ENCODE data around the gene GALR1.

DNA sequence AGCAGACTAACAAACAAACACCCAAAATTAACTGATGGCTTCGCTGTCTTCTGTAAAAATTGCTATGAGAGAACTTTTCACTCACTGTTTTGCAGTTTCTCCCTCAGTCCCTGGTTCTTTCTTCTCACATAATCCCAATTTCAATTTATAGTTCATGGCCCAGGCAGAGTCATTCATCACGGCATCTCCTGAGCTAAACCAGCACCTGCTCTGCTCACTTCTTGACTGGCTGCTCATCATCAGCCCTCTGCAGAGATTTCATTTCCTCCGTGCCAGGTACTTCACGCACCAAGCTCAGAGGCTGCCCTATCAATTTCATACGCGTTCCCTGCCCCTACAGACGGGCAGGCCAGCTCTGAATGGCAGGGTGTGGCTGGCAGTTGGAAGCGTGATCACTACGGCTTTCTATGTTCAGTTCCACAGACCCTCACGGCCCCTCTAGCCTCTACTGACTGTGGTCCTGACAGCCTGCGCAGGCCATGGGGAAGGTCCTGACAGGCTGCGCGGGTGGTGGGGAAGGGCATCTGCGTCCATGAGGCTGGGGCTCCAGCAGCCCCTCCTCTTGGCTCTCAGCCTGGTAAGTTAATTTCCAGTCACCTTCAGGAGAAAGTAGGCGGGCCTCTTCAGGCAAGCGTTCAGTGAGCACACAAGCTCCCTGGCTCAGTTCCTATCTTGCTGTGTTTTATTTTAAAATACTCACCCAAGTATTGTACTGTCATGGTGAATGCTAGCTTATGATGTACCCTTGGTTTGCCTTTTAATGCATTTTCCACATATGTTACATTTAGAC is 154.7 kb downstream of the ZNF236 start:
- PRO-cap: bidirectional peak, plus-strand start at position 360 of the sequence, minus-strand start at position 249 of the sequence

GRCh38 chr18:76991077-76991875 is 141.3 kb downstream of the MBP start:
- PRO-cap: no peak

- PRO-cap: no peak
Measured at GRCh38 chr18:77012792-77013124, 119.8 kb downstream of the MBP start.

GRCh38 chr18:77013525-77014810 is 118.6 kb downstream of the MBP start:
- PRO-cap: unidirectional peak, plus-strand start at chr18:77013968

DNA sequence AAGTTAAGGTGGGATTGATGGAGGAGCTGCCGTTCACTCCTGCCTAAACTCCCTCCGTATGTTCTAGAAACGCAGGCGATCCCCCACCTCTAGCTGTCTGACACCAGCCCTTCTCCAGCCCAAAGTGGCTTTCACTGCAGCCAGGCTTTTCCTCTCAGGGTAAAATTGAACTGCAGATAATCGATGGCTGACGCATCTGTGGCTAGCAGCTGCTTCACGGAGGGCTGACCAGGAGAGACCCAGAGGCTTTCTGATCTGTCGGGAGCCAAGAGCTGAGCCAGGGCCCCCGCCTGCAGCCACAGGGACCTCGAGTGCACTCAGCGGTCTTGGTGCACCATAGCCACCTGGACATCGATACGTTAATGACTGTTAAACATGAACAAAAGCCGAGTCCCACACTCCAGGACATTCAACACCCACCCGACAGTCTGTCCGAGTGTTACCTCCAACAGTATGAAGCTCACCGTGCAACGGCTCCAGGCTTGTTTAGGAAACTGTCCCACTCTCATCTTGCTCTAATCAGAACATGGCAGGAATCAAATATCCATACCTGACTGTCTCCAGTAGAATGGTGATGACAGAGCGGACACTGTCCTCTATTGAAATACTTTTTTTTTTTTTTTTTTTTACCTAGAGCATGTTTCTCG is 107.4 kb downstream of the MBP start:
- PRO-cap: no peak

DNA sequence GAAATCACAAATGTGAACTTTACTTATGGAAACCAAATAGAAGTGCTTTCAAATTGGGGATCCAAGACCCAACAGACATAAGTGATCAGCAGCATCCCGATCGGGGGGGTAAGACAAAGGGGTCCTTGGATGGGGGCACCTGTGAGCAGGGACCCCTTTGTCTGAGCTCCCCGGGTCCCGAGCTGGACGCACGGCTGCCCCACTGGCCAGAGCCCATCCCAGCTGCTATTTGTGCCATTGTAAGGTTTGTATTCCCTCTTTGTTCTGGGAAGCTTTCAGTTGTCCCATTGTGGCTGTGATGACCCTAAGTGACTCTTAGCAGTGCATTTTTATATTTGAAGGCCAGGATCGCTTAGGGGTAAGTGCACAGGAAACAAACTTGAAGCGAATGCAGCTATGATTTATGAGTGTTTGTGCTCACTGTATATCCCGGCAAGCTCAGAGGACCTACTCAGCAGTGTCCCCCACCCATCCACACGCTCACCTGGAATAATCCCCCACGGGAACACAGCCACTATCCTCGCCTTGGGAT is 80.3 kb downstream of the MBP start:
- PRO-cap: no peak

DNA sequence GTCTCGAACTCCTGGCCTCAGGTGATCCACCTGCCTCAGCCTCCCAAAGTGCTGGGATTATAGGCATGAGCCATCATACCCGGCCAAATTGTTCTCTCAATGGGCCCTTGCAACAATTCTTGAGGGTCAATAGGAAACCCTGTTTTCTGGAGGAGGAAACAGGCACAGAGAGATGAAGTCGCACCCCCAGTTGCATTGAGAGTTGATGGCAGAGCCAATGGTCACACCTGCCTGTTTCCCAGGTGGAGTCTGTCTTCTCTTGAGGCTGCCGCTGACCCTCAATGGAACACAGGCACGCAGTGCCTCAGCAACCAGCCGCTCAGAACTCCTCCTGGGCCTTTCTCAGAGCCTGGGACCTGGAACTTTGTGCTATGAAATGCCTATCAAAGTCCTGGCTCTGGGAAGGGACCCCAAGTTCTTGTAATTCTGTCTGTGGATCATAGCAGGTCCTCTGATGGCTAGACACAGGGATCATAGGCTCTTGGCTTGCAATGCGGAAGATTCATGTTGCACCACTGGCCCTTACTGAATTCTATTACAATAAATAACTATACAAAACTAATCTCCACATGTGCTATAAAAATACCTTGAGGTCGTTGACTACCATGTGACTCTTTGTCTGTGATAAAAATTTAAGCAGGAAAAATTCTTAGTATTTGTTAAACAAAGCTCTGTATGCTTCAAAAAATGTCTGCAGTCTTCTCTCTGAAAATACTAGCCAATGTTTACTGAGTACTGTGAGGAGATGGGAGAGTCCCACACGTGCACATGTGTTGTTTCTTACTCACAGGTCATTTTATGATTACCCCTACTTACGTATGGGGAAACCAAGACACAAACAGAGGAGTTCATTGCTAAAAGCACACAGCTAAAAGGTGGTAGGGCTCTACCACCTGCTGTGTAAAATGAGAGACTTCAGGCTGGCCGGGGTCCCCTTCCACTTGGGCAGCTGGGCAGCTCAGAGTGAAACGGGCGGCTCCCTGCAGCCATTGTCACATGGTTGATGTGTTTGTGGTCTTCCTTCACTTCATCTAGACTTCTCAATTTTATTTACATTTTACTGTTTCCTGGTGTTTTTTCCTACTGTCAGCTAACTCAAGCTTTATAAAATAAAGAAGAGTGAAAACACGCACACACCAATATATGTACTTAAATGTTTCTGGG is 71.5 kb downstream of the MBP start:
- PRO-cap: no peak

DNA sequence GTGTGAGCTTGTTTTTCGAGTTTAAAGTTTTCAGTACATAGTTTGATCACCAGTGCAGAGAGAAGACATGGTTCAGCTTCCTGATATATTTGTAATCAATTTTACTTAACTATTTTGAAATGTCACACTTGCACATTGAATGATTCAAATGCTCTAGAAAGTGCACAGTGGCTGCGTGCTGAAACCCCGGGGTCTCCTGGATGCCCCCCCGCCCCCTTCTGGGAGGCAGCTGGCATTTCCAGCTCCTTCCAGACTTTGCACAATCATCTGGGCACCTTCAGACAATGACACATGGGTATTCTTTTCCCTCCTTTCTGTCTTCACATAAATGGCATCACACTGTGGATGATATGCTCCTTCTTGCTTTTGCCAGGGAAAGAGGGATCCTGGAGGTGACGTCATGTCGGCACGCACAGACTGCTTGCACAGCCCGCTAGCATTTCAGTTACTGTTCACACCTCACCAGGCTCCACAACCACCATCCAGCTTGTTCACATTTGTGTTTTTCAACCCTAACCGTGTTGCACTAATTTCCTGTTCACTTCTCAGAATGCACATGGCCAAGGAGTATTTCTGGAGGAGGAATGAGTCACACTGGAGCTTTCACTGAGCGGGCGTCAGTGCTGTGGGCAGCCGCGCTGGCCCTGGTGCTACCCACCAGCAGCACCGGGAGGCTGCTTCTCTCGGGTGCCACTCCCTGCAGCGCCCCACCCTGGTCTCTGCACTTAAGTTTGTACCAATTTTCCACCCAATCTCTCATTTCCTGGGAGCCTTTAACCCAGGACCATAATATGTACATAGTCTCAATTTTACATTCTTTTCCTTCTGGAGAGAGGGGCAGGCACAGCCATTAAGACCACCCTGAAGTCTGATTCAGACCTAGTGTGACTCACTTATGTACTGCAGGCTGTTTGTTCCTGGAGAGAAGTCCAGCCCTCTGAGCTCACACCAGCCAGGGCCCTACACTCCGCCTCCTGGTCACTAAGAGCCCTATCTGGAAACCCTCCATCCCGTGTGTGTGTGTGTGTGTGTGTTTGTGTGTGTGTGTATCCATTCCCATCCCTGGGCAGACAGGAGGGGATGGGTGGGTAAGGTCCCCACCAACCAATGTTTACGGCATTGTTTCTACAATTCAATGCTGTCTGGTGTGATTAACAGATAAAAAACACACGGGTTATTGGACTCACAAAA is 65.2 kb downstream of the MBP start:
- PRO-cap: no peak

- PRO-cap: no peak
Measured at GRCh38 chr18:77068313-77069187, 64.0 kb downstream of the MBP start.

DNA sequence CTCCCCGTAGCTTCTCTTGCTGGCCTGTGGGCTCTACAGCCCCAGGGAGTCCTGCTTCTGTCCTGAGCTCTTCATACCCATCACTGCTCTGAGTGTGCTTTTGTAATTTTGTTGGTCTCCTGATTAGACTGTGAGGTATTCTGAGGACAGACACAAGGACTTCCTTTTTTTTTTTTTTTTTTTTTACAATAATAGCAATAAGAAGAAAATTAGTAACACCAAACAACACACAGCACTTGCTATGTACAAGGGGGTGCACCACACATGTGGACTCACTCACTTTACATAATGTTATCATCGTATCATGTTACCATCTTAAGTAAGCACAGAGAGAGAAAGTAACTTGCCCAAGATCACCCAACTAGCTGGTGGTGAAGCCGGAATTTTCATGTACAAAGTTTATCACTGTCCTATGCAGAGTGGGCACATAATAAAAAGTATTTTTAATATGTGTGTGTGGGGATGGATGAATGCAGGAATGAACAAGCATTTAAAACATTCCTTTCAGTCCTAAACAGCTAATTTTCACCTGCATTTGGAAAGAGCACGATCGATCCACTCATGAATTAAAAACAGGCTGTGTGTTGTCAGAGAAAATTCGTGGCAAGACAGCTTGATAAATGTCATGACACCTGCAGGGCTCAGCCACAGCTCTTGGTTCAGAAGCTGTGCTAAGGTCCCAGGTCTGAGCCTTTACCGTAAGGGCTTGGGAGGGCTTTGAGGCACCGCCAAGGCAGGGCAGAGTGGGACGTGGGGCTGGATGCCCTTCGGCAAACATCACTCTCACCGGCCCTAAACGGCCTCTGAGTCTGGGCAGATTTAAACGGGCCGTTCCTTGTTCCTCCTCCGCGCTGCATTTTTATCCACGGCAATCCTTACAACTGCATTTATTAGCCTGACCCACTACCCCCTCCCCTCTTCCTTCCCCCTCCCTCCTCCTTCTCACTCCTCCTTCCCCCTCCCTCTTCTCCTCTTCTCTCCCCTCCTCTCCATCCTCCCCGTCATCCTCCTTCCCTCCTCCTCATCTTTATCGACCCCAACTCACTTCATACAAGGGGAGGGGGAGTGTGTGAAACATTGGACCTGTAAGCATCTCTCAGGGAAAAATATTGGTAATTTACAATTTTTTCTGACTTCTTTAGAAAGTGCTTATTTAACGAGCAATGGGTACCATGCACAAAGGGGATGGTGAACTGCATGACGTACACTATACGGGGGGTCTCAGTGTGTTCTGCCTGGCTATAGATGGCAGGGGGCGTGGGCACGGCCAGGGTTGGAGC is 34.1 kb downstream of the MBP start:
- PRO-cap: no peak

DNA sequence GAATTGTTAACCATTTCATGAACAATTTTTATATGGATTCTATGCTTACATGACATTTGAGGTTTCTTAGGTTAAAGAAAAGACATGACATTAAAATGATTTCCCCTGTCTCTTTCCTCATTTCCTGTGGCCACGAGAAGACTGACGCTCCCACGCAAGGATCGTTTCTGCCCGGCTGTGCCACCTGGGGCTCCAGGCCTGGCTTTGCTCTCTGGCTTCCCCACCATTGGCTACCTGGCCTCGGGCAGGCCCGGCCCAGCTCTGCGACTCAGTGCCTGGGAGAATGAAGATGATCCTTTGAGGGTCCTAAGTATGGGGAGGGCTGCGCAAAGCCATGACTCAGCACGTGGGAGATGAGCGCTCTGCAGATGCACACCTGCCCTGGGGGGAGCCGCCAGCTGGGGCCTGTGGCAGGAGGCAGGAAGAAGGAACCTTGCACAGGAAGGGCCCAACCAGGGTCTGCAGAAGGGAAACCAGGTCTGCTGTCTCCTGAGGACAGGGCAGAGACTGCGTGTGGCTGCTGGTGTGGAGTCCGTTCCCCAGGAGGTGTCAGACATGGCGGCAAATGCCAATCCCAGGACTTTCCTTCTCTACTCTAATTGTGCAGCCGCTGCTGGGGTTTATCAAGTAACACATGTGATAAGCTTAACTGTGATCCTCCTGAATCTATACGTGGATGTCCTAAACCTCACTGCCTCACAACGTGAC is 33.0 kb downstream of the MBP start:
- PRO-cap: no peak

DNA sequence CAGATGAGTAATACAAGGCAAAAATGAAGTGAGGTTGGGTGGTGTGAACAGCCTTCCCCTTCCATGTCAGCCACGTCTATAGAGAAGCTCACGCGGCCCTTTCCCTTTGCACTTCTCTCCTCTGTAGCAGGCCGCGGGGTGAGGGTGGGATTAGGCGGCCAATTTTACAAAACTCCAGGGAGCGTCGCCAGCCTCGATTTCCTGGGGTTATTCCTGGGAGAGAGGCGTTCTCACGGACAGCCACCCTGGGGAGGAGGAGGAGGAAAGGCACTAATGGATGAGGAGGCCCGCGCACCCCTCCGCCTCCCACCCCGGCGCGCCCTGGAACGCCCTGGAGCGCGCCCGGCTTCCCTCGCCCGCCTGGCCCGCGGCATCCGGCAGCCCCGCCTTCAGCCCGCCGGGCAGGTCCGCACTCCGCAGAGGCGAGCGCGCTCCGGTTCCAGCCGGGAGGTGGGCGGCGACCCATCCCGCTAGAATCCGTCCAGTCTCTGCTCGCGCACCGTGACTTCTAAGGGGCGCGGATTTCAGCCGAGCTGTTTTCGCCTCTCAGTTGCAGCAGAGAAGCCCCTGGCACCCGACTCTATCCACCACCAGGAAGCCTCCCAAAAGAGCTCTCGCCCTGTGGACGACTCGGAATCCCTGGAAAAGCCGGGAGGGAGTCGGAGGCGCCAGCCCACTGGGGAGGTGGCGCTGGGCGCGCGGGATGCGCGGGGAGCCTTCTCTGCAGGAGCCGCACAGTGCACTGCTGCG is at the start of gene GALR1:
Gene GALR1, plus strand, starts transcription at position 536 of the 750 bp plus-strand sequence.
- PRO-cap: no peak

- PRO-cap: no peak
Measured at GRCh38 chr18:79217894-79219083, 149.1 kb downstream of the ATP9B start.

- PRO-cap: no peak
Measured at GRCh38 chr18:79326734-79327021, 69.1 kb upstream of the NFATC1 start.

DNA sequence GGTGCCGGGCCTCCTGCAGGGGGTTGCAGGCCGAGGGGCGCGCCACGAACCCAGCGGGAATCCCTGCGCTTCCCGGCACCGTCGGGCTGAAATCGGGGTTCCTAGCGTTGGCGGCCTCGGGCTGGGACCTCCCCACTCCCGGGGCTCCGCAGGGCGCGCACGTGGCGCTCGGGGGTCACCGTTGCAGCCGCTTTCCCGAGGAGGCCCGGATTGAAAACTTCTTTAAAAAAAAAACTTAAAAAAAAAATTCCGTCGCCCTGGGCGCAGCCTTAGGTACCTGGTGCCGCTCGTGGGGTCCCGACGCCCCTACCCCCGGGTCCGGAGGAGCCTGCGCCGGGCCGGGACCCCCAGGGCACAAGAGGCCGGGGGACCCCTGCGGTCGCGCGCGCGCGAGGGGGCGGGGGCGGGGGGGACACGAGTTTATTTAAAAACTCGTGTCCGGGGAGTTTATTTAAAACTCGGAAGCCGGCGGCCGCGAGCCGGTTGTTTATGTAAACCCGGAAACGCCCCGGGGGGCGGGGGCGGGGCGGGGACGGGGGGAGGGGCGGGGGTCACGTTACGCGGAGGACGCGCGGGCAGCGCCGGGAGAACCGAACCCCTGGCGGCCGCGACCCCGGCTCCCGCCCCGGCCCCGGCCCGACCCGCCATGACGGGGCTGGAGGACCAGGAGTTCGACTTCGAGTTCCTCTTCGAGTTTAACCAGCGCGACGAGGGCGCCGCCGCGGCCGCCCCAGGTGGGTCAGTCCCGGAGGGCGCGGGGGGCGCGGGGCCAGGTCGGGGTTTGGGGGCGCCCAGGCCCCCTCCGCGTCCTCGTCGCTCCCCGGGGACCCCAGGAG is 4.2 kb downstream of the NFATC1 start:
- PRO-cap: bidirectional peak, plus-strand start at position 559 of the sequence, minus-strand start at position 489 of the sequence

- PRO-cap: no peak
Measured at GRCh38 chr18:79435870-79436290, 40.1 kb downstream of the NFATC1 start.

GRCh38 chr18:79471623-79471983 is 75.9 kb downstream of the NFATC1 start:
- PRO-cap: no peak

DNA sequence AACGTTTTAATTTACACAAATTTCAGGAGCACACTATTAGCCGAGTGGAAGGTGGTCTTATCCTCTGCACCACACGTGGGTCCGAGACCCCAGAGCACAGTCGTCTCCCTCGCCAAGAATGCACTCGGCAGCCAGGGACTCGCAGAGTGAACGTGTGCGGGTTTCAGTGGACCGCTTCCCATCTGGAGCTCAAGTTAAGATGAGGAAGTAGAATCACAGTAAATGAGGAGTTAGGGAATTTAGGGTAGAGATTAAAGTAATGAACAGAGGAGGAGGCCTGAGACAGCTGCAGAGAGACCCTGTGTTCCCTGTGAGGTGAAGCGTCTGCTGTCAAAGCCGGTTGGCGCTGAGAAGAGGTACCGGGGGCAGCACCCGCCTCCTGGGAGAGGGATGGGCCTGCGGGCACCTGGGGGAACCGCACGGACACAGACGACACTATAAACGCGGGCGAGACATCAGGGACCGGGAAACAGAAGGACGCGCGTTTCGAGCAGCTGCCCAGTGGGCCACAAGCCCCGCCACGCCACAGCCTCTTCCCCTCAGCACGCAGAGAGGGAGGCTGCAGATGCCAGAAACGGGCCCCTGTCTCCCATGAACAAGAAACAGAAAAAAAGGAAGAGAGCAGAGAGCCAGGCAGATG is 5.5 kb upstream of the KCNG2 start:
- PRO-cap: no peak

DNA sequence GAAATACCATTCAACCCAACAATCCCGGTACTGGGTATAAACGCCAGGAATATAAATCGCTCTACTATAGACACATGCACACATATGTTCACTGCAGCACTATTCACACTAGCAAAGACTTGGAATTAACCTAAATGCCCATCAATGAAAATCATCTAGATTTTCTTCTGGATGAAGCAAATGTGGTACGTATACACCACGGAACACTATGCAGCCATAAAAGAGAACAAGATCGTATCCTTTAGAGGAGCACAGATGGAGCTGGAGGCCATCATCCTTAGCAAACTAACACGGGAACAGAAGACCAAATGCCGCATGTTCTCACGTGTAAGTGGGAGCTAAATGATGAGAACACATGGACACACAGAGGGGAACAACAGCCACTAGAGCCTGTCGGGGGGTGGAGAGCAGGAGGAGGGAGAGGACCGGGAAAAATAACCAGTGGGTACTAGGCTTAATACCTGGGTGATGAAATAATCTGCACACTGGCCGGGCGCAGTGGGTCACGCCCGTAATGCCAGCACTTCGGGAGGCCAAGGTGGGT is 11.5 kb downstream of the SLC66A2 start:
- PRO-cap: no peak

DNA sequence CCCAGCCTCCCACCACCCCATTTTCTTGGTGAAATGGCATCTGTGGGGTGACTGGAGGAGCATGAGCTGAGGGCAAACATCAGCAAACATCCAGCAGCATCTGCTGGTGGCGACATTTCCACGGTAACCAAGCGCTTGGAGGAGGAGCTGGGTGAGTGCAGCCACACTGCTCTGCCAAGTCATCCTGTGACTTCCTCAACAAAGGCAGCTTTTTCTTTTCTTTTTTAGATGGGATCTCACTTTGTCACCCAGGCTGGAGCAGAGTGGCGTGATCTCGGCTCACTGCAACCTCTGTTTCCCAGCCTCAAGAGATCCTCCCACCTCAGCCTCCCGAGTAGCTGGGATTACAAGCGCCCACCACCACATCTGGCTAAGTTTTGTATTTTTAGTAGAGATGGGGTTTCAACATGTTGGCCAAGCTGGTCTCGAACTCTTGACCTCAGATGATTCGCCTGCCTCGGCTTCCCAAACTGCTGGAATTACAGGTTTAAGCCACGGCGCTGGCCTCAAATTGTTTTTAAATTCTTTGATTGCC is 5.5 kb downstream of the TXNL4A start:
- PRO-cap: no peak

Measured in jejunum (tissue), 1 donor.